RPMI7951 (cell line): Measurements from ENCODE around the gene PIK3IP1.

DNA sequence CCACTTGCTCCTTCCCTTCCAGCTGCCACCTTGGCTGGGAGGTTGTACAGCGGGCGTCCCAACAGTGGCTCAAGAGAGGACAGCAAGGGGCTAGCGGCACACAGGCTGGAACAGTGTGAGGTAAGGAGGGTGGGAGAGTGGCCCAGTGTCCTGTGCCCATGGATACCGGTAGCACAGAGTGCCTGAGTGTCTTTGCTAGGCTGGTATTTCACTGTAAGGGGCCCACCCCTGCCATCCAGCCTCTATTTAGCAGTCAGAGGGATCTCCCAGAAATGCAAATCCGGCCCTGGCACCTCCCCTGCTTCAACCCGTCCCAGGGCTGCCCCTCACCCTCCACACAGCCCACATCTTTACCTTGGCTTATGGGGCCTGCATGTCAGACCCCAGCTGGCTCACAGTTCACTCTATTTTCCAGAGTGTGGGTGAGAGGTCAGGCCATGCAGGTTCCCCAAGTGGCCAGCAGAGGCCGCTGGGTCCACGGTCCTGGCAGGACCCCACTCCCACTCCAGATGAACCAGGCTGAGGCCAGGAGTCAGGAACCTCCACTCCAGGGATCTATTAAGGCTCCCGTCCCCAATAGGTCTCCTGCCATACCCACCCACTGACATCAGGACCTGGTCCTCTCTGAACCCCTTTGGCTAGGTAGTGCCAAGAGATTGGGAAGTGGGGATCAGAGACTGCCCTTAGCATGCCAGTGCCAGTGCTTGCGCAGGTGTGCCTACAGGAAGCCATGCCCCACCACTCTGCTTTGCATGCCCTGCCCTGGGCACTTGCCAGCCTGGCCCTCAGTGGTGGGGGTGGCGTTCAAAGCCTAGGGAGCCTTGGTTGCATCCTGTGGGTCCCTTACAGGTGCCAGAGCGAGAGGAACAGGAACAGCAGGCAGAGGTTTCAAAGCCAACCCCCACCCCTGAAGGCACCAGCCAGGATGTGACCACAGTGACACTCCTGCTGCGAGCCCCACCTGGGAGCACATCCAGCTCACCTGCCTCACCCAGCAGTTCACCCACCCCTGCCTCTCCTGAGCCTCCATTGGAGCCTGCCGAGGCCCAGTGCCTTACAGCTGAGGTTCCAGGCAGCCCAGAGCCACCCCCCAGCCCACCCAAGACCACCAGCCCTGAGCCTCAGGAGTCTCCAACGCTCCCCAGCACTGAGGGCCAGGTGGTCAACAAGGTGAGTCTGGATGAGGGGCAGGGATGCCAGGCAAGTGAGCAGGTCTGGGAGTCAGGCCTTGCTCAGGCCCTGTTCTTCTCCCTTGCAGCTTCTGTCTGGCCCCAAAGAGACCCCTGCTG, 8.2 kb downstream of the SMTN start:
- RAMPAGE, long total RNA, result no peak

- RAMPAGE, long total RNA, result no peak
Measured at GRCh38 chr22:31102030-31103151, 5.0 kb downstream of the SELENOM start.

DNA sequence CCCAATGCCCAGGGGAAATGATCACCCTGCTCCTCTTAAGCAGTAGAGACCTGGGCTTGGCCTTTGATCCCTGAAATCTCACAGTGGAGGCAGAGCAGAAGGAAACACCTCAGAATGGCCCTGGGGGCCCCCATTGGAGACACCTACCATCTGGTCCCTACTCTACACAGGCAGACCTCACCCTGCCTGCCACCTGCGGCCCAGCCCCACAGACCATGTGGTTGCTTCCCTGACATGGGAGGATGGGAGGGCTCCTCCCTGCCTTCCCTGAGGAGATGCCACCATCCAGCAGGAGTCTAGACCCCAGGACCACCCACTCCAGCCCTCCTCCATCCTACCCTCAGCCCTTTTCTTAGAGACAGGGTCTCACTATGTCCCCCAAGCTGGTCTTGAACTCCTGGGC, 1.1 kb downstream of the SELENOM start:
- RAMPAGE, long total RNA, result no peak

GRCh38 chr22:31127180-31127726, 4.5 kb downstream of the INPP5J start:
- RAMPAGE, long total RNA, result no peak

GRCh38 chr22:31229431-31230221, 17.5 kb downstream of the LIMK2 start:
- RAMPAGE, long total RNA, result no peak

DNA sequence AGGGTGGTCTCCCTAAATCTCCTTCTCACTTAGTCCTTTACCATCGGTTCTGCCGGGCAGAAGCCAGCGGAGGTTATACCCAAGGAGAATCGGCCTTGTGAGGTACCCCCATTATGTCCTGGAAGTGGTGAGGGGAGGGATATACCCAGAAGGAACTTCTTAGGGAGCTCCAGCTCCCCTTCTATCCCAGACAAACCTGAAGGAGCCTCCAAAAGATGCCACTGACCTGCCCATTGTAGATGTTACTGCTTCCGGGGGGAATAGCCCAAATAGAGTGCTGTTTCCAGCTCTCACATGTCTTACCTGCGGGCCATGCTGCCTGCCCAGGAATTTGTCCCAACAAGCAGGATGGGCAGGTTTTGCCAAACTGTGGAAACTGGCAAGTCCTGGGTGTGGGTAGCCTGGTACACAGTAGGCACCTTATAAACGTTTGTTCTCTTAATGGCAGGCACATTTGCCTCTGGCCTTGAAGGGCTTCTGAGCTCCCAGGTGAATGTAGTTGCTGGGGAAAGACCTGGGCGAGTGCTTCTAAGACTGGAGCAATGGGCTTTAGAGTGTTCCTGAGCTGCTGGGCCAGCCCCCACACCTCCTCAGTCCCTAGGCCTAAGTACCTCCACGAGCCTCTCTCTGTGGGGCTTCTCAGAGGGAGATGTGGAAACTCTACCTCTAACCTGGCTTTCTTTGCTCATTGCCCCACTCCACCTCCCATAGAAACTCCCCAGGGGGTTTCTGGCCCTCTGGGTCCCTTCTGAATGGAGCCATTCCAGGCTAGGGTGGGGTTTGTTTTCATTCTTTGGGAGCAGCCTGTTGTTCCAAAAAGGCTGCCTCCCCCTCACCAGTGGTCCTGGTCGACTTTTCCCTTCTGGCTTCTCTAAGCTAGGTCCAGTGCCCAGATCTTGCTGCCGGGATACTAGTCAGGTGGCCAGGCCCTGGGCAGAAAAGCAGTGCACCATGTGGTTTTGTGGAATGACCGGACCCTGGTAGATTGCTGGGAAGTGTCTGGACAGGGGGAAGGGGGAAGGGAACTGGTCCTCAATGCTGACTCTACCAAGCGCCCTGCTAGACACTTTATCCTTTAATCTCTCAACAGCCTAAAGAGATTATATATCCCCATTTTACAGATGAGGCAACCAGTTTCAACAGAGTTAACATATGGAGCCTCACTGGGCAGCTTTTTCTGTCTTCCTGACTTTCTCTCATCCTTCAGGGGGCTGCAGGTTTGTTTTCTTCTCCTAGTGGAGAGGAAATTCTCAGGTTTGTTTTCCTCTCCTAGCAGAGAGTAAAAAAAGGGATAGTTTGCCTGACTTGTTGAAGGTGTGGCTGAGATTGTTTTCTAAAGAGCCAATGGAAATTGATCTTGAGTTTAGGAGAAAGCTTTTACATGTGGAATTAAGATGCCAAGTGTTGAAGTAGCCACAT, 37.2 kb downstream of the LIMK2 start:
- RAMPAGE, long total RNA, result no peak

- RAMPAGE, long total RNA, result no peak
Measured at GRCh38 chr22:31253961-31254405, 38.3 kb downstream of the PIK3IP1 start.

GRCh38 chr22:31290803-31291603, 1.3 kb downstream of the PIK3IP1 start:
- RAMPAGE, long total RNA, result no peak

DNA sequence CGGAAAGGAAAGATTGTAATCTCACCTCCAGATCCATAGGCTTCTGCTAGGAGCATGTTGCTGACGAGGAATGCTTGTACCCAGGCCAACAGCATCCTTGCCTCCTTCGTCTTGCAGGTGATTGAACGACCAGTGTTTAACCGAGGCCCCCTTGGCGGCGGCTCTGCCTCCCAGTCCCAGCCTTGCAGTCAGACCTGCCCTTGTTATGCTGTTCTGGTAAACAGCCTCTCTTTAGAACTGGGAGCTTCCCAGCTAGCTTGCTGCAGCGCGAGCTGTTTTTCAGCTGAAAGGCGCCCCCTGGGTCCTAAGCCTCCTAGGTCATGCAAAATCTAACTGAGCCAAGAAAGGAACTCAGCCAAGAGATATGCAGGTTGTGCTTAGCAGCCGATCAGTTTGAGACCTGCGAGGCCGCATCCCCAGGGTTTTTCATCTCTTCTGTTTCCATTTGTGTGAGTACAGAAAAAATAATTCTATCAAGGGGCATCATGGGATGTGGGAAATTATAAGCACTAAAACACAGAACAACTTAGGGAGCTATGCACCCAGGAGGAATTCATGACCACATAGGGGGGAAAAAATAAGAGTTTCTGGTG, at the start of gene PIK3IP1:
PIK3IP1 (minus strand) TSS at position 239 of the 593 bp plus-strand sequence.
- RAMPAGE, long total RNA, result no peak

DNA sequence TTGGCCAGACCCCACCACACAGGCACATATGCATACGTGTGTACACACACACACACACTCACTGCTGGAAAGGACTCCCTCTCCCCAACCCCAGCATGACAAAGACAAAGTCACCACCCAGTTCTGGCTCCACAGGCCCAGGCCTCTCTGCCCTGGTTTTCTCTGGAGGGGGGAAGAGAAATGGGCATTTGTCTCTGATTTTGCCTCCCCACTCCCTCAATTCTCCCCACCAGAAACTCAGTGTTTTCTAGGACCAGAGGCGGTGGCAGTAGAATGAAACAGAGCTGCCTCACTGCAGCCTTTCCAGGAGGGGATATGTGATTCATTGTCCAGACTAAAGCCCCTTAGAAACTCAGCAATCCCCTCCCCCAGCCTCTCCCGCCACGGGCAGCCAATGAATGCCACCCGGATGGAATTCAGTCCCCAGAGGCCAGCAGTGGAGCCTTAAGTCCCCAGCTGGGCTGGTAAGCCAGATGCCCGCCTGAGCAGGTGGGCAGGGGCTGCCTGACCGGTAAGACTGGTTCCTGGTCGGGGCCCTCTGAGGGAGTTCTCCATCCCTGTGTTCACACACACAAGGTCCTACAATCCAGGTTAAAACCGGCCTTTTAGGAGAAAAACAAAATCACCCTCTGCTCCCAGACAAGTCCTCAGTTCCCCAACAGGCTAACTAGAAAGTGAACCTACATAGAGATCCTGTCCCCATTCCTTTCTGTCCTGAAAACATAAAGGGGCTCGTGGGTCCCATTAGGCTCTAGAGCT, 3.0 kb downstream of the PATZ1 start:
- RAMPAGE, long total RNA, result no peak

GRCh38 chr22:31343755-31344171, 2.4 kb downstream of the PATZ1 start:
- RAMPAGE, long total RNA, result no peak

DNA sequence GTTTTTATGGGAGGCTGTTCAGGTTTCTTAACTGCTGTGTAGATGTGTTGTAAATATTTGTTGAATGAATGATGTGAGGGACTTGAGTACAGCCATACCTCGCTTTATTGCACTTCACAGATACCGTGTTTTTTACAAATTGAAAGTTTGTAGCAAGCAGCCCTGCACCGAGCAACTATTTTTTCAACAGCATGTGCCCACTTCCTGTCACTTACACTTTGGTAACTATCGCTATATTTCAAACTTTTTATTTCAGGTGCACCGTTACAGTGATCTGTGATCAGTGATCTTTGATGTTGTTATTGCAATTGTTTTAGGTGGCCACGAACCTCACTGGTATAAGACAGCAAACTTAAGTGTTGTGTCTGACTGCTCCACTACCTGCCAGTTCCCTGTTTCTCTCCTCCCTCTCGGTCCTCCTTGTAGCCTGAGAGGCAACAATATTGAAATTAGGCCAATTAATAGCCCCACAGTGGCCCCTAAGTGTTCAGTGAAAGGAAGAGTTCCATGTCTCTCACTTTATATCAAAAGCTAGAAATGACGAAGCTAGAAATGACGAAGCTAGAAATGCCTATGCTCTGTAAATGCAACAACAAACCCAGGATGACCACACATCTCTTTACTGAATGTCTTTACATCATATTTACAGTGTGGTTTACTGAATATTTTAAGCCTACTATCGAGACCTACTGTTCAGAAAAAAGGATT, 946 bp downstream of the SFI1 start:
- RAMPAGE, long total RNA, result no peak

DNA sequence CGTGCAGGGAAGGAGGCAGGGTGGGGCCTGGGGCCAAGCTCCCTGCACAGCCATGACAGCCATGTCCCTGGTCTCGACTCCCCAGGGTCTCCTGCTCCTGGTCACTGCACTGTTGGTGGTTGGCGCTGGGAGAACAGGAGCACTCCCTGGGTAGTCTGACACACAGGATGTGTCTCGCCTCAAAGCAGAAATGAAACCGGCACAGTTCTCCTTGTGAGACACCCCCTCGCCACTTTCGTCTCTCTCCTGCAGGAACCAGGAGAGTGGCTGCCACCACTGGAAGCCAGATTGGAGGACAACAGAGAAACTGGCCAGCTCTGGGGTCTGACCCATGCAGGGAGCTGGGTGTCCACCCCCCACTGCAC, 27.1 kb upstream of the YWHAH start:
- RAMPAGE, long total RNA, result no peak

GRCh38 chr22:31951637-31952485, 7.5 kb downstream of the YWHAH start:
- RAMPAGE, long total RNA, result no peak

GRCh38 chr22:32039302-32039637, 3.8 kb upstream of the SLC5A1 start:
- RAMPAGE, long total RNA, result no peak

- RAMPAGE, long total RNA, result no peak
Measured at GRCh38 chr22:32137616-32138401, 21.3 kb downstream of the C22orf42 start.

DNA sequence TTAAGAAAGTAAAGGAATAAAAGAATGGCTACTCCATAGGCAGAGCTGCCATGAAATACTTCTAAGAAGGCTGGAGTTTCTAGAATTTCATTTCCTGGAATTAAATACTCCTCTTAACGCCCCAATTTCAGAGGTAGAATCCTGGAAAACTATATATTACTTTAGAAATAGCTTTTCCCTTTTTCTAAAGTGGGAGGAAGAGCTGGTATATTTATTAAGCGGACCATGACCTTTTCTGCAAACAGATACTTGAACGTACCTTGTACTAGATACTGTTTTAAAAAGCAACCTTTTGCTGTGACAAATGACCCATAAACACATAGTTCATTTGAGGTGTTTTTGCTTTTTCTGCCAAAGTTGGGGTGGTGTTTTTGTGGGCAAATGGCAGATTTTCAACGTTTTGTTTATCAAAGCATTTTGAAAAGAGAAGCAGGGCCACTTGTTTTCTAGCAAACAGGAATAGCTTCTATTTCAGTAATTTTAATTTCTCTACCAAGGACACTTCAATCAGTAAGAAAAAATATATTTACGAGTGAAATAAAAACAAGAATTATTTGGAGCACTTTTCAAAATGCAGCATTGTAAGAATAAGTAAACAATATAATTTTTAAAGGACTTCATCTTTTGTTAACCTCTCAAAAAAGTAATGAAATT, 2.2 kb downstream of the FBXO7 start:
- RAMPAGE, long total RNA, result no peak

DNA sequence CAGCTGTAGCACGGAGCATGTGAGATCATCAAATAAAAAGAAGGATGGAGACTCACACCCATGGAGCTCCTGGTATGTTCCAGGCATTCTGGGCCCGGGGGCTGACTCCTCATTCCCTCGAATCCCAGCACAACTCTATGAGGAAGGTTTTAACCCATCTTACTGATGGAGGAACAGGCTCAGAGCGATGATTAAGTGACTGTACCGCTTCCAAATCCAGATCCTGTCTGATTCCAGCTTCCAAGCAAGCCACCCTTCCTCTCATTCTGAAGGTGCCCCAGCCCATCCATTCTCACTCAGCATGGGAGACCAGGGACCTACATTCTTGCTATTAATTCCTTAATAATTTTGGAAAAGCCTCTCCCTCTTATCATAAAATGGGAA, 60.3 kb downstream of the FBXO7 start:
- RAMPAGE, long total RNA, result no peak

- RAMPAGE, long total RNA, result no peak
Measured at GRCh38 chr22:32618041-32618738, 143.6 kb downstream of the FBXO7 start.

- RAMPAGE, long total RNA, result no peak
Measured at GRCh38 chr22:32796777-32797302, 4.7 kb upstream of the TIMP3 start.